Thoracic aorta (tissue), 1 donor: ENCODE data around the genes ZNF814, ZSCAN1, ZNF135 and MZF1.

DNA sequence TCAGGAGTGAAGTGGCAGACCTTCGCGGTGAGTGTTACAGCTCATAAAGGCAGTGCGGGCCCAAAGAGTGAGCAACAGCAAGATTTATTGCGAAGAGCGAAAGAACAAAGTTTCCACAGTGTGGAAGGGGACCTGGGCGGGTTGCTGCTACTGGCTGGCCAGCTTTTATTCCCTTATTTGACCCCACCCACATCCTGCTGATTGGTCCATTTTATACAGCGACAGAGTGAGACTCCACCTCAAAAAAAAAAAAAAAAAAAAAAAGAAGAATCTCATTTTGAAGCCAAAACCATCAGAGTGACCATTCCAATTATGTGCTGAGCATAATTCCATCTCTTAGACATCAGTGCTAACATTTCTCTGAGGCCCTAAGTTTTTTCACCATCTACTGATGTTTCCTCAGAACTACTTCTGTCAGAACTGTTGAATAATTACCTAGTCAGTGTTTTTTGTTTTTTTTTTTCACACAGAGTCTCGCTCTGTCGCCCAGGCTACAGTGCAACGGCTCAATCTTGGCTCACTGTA, 2.0 kb upstream of the ZNF552 start:
- RAMPAGE, long total RNA, result no peak

GRCh38 chr19:57817927-57818376, 3.2 kb upstream of the ZNF552 start:
- RAMPAGE, long total RNA, result no peak

DNA sequence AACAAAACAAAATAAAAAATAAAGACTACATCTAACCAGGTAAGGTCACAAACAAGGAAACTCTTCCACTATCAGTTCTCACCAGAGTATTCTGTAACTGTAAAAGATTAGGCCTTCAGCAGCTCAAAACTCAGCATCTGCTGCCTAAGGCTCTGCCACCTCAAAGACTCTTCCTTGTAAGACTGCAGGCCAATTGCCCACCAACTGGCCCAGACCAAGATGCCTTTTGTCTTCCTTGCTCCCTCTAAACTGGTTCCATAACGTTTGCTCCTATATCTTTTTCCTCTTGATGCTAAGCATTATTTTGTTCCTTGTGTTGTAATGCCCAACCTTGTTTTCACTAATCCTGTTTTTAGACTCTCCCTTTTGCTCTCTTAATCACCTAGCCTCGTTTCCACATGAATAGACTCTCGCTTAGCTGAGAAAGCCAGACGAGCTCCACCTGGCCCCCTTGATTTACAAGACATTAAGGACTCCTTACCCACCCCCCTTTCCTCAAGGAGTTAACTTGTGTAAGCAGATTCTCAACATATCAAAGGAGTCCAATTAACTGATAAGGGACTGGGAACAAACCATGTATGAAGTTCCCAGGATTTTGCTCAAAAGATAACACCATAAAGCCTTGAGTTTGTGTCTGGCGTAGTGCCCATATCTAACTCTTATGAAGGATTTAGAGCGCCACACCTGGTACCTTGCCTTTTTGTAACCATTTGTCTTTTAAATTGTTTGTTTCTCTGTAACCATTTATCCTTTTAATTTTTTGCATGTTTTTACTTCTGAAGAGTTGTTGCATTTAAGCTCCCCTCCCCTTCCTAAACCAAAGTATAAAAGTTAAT, 1.4 kb downstream of the ZNF814 start:
- RAMPAGE, long total RNA, result start-site peak on the minus strand centred at position 746 of the sequence, 1,124 bp wide, 13 reads

GRCh38 chr19:57888445-57889496, at the start of gene ZNF814:
Gene ZNF814 (minus strand): TSS chr19:57889037.
- RAMPAGE, long total RNA, result start-site peak on the minus strand at chr19:57888990-57889049, 16 reads

DNA sequence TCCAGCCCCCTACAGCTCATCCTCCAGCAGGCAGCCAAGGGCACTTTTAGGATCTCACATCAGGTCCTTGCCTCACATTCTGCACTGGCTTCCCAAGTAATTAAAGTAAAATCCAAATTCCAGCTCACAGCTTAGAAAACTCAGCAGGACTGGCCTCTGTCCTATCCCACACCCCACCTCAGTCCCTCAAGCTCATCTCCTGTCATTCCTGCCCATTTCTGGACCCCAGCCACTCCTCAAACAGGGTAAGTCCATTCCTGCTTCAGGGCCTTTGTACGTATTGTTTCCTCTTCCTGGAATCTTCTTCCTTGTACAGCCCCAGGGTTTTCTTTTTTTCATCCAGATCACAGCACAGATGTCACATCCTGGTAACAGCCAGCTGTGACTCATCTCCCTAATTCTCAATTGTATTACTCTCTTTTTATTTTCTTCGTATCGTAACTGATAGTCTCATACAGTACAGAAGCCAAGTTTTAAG, 1.9 kb upstream of the ZNF606 start:
- RAMPAGE, long total RNA, result start-site peak on the plus strand centred at position 242 of the sequence, 870 bp wide, 15 reads

DNA sequence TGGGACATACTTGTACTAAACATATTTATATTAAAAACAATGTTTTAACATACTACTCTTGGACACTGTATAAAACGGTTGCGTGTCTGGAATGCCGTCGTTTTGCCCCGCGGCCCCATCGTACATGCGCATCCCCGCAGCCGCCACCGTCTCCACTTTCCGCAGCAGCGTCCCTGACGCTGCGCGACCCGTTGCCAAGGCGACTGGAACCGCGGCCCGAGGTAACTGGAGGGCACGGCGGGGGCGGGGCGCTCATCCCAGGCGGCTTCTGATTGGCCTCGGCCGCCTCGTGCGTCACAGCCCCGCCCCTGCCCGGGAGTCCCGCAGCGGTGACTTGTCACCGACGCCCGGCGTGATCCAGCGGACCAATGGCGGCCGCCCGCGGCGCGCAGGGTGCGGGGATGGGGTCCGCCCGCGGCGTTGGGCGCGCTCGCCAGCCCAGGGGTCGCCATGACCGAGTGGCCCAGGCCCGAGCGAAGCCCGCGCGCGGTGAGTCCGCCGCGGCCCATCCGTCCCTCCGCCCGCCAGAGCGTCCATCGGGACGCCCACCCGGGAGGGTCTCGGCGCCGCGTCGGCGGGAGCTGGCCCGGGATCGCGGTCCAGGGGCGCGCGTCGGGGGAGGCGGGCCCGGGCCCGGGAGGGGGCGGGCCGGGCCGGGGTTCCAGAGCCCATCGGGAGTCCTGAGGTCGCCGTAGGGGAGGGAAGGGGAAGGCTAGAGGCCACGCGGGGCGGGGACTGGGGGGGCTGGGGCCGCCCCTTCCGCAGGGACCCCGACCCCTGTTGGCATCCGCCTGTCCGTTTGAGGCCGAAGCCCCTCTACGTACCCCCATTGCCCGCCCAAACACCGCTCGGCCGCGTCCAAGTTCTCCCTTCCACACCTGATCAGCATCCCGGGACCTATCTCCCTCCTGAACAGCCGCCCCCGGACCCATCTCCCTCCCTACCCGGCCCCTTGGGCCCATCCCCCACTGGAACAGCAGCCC, at the start of gene ZSCAN1:
ZSCAN1 (plus strand) TSS at position 353 of the 983 bp plus-strand sequence.
- RAMPAGE, long total RNA, result no peak

DNA sequence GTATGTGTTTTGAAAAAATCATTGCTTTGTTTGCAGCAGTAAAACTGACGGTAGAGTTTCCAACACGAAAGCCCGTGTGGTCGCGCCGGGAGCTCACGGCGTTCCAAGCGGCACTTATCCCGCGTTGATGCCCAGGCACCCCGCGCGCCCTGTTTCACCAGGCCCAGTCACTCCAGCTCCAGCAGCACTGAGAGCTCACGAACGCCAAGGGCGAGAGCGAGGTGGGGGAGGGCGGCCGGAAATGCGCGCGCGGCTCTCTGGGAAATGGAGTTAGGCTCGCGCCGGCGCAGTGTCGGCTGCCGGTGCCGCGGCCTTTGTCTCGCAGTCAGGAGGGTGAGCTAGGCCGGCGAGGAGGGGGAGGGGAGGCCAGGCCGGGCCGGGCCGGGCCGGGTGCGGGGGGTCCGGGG, at the start of gene ZNF135:
ZNF135 (plus strand) TSS at position 305 of the 407 bp plus-strand sequence.
- RAMPAGE, long total RNA, result start-site peak on the plus strand centred at position 283 of the sequence, 45 bp wide, 29 reads

GRCh38 chr19:58311834-58313039, 7.1 kb downstream of the ERVK3-1 start:
- RAMPAGE, long total RNA, result start-site peak on the plus strand at chr19:58311969-58312327, 18 reads

GRCh38 chr19:58368902-58369369, 6.4 kb upstream of the ZNF497 start:
- RAMPAGE, long total RNA, result no peak

- RAMPAGE, long total RNA, result no peak
These were observed 4.8 kb downstream of the RNF225 start for GRCh38 chr19:58400203-58400645.

- RAMPAGE, long total RNA, result no peak
These were observed 9.8 kb downstream of the ZNF132 start for GRCh38 chr19:58430054-58430551.

DNA sequence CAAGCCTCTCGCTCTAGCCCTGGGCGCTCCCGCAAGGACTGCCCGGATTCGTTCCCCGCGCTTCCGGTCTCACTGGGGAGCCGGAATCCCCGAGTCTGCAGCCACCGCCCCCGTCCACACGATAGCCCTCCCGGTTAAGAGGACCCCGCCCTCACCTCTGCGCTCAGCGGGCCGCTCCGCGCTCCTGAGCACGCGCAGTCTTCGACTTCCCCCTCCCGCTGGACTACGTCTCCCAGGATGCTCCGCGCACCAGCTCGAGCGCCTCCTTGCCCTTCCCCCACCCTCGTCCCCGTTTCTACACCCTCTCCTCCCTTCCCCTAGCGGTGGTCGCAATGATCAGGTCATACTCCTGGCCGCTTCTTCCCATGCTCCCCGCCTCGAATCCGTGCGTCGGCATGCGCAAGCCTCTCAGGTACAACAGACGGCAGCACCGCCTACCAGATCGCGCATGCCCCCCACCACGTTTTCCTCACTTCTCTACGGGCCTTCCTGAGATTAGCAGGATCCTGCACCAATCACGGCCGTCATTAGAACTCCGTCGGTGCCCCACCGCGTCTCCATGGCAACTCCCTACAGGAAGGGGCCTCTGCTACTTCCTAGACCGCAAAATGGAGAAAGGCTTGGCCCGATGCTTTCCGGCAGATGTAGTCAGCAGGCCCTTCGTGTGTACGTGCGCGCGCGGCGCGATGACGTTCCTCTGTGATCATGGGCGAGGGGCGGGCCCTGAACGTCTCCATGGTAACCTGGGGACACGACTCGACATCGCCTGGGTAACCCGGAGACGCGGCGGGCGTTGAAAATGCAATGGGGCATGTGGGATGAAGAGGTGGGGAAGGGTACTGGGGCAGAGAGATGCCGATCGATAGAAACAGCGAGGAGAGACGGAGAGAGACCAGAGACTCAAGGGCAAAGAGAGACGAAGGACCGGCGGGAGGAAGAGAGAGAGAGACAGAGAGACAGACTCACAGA, at the start of gene MZF1:
MZF1 (minus strand) TSS at position 436 of the 969 bp plus-strand sequence.
- RAMPAGE, long total RNA, result start-site peak on the minus strand centred at position 407 of the sequence, 84 bp wide, 31 reads